Foreskin fibroblast (primary cell): Measurements from ENCODE around the genes CYP2W1 and NUDT1.

DNA sequence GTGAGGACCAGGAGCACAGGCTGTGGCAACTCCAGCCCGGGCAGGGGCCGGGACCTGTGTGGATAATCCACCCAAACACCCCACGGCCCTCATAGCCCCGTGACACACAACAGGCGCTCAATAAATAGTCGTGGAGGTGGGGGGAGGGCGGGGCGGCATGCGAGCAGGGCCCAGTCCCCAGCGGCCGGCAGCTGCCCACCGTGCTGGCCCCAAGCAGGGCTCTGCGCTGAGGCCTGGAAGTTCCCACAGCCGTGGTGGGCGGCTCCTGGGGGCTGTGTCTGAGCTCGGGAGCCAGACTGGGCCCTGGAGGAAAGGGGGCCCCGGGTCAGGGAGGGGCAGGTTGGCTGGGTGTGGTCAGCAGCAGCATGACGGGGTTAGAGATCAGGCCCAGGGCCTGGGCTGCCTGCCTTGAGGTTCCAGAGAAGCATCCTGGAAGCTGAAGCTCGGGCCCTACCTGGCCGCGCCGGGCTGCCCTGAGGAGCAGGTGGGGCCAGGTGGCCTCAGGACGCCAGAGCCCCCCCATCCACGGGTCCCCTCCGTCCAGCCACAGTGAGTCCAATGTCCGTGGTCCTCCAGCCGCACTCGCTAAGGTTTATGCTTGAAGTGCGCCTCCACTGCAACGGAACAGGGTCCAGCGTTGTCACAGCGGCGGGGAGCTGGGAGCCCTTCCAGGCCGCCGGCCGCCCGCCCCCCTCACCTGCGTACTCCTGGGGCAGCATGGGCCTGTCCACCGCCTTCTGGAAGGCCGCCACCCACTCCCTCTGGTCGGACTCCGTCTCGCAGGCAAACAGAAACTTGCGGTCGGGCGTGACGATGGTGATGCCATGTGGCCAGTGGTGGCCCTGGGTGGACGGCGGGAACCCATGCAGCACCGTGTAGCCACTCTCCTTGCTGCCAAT is 22.2 kb downstream of the GET4 start:
- RRBS = no CpG with 5 or more reads among the region's 50 CpGs

- RRBS = 36% methylated on average over 13 of the region's 30 CpGs
Measured at GRCh38 chr7:904766-905382, 28.5 kb downstream of the GET4 start.

GRCh38 chr7:907298-908216 is 31.2 kb downstream of the GET4 start:
- RRBS = 52% methylated on average over 14 of the region's 52 CpGs

DNA sequence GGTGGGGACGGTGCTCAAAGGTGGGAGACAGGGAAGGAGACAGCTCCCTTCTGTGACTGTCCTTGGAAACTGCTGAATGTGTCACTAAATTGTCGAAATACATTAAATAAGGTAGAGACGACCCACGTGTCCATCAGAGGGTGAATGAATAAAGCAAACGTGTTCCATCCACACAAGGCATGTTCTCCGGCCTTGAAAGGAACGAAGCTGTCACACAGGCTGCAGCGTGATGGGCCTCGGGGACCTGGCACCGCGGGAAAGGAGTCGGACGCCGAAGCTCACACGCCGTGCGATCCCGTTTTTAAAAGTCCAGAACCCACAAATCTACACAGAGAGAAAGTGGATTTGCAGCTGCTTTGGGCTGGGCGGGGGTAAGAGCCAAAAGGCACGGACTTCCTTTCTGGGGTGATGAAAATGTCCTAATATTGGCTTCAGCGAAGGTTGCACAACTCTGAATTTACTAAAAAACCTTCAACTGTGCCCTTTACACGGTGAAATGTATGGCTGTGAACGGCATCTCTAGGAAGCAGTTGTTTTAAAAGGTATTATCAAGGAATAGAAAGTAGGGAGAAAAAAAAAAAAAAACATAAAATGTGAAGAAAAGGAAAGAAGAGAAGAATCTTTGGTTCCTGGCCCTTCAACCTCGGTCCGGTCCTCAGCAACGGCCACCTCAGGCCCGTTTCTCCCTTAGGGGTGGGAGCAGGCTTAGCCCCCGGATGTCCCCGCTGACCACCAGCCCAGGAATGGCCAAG is 23.1 kb downstream of the ADAP1 start:
- RRBS = 78% methylated on average over 5 of the region's 29 CpGs

GRCh38 chr7:934340-935069 is 20.0 kb downstream of the ADAP1 start:
- RRBS = 56% methylated on average over 5 of the region's 29 CpGs

- RRBS = no CpG with 5 or more reads among the region's 12 CpGs
Measured at GRCh38 chr7:944945-945419, 9.5 kb downstream of the ADAP1 start.

DNA sequence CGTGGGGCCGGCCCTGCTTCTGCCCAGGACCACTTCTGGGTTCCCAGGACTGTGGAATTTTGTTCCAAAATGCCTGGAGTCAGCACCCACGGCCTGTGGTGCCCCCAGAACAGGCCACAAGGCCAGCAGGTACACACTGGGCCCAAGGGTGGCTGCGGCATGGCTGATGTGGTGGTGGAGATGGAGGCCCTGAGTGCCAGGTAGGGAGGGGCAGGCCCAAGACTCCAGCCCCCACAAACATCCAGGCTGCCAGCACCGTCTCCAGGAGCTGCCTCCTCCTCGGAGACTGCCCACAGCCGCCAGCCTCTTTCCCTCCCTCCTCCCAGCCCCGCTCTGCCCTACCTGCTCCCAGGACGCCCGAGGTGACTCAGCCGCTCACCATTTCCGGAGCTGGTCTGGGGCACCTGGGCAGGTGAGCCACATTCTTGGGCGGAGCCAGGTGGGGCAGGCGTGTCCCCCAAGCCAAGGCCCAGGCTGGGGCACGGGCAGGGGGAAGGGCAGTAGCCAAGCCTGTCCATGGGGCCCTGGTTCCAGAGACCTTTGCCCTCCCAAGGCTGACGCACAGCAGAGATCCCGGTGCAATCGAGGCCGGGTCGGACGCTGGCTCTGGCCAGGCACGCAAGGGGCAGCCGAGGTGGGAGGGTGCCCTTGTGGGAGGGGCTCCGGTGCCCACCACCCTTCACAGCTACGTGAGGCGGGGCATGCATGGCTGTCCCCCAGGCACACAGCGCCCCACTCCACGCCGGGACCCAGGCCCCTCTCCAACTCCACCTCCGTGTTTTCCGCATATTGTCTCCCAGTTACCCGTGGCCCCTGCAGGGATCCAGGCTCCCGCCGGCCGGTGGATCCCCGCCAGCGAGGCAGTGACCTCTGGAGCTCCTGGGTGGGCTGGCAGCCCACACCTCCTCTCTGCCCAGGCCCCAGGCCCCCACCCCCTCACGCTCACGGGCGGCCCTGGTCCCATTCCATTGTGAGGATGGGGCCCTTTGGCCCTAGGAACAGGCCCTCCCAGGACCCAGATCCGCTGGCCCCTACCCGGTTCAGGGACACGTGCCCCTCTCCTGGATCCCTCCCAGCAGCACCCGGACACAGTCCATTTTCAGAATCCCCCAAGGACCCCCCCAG is 8.7 kb downstream of the ADAP1 start:
- RRBS = 46% methylated on average over 17 of the region's 44 CpGs

GRCh38 chr7:983122-983674 is at the start of gene CYP2W1:
TSS of gene CYP2W1 (plus strand) at chr7:983181.
- RRBS = 35% methylated on average over 18 of the region's 34 CpGs

DNA sequence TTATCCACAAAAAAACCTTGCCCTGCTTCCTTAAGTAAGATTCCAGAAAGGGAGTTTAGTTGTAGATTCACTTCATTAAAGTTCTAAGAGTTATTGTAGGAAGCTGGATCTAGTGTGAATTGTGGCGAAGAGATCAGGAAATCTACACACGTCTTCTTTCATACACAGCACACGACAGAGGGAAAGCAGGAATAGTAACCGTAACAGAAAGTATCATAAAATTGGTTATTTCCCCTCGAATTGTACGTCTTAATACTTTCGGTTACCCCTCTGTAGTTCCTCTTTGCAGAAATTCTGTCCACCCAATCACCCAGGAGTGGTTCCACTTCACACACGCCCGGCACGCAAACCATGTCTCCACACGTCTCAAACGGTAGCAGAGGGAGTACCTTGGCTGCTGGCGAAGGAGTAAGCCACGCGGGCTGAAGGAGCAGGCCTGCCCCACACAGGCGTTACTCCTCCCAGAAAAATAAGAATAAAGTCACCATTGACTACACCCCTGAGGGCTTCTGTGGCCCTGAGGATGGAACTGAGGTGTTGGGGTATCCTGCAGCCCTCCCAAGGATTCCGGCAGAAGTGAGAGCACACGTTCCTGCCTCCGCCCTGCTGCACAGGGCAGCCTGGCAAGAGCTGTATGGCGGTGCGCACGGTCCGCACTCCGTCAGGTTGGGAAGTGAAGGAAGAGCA is 17.9 kb downstream of the GPR146 start:
- RRBS = no CpG with 5 or more reads among the region's 24 CpGs

- RRBS = 87% methylated on average over 6 of the region's 45 CpGs
Measured at GRCh38 chr7:1095511-1096375, 7.8 kb downstream of the GPER1 start.

- RRBS = 3% methylated on average over 31 of the region's 71 CpGs
Measured at GRCh38 chr7:1224093-1224815, 8.4 kb upstream of the UNCX start.

- RRBS = 91% methylated on average over 2 of the region's 9 CpGs
Measured at GRCh38 chr7:1447008-1447445, 12.2 kb downstream of the MICALL2 start.

DNA sequence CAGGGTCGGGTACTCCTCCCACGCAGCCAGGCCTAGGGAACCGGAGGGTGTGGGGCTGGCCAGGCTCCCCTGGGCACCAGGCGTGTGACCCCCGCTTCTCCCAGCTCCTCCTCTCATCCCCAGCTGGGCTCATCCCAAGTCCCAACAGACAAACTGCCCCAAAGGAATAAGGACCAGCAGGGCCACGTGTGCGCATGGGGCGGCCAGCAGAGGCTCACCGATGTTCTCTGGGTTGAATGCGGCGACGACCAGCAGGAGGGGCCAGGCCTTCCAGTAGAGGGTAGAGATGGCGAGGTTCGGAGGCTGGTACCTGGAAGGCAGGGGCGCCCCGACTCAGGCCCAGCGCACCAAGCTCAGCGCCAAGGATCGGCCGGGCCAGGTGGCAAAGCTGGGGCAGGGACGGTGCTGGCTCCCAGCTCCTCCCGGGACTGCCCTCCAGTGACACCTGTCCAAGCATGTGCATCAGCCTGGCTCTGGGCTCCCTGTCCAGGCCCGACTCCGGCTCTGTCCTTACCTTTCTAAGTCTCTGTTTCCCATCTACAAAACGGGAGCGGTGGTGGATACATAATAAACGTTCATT is 14.7 kb downstream of the INTS1 start:
- RRBS = 92% methylated on average over 7 of the region's 27 CpGs

GRCh38 chr7:1493417-1494046 is 10.7 kb downstream of the INTS1 start:
- RRBS = 97% methylated on average over 5 of the region's 36 CpGs

DNA sequence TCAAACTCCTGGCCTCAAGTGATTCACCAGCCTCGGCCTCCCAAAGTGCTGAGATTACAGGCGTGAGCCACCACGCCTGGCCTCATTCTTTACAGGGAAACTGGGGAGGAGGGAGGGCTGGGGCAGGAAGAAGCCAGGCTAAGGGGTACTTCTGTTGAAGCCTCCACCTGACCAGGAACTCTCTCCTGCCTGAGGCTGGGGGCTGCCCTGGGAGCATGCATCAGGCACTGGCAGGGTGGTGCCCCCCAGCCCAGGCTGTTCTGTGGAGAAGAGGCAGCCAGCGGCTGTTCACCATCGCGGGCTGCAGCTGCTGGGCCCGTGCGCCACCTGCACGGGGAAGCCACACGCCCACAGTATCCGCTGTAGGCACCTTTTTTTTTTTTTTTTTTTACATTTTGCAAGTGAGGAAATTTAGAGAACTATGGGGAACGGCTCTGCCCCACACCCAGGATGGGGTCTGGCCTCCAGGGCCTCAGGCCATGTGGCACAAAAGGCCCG is 8.5 kb upstream of the INTS1 start:
- RRBS = no CpG with 5 or more reads among the region's 13 CpGs

- RRBS = no CpG with 5 or more reads among the region's 14 CpGs
Measured at GRCh38 chr7:1875338-1875685, 205.2 kb downstream of the ELFN1 start.

GRCh38 chr7:2009622-2010272 is 223.0 kb downstream of the MAD1L1 start:
- RRBS = no CpG with 5 or more reads among the region's 20 CpGs

DNA sequence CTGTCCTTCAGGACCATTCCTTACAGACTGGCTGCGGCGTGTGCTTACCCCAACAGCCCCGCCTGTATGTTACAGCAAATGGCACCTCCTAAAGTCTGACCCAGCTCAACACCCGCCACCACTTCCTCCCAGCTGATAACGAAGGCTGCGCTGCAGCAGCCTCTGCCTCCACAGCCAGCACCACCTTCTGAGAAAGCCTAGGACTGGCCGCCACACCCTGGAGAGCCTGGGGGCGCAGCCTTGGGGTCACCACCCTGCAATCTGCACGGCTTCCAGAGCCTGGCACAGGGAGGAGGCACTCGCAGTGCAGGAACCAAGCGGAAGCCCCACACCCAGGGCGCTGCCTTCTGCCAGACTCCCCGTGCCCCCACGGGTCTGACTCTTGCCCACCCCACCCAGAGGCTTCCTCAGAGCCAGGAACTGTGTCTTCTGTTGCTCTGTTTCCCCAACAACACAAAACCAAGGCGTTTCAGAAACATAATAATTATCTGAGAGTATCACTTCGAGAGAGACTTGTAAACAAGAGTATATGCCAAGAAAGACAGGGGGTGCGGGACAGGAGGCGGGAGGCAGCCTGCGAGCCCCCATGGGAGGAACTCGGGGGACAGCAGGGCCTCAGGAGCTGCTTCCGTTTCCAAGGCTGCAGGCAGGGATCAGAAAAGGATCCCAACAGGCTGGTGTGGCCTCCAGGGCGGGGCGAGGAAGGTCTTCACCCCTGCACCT is 112.4 kb downstream of the MAD1L1 start:
- RRBS = no CpG with 5 or more reads among the region's 23 CpGs

- RRBS = no CpG with 5 or more reads among the region's 9 CpGs
Measured at GRCh38 chr7:2224822-2225390, 7.8 kb downstream of the MAD1L1 start.

DNA sequence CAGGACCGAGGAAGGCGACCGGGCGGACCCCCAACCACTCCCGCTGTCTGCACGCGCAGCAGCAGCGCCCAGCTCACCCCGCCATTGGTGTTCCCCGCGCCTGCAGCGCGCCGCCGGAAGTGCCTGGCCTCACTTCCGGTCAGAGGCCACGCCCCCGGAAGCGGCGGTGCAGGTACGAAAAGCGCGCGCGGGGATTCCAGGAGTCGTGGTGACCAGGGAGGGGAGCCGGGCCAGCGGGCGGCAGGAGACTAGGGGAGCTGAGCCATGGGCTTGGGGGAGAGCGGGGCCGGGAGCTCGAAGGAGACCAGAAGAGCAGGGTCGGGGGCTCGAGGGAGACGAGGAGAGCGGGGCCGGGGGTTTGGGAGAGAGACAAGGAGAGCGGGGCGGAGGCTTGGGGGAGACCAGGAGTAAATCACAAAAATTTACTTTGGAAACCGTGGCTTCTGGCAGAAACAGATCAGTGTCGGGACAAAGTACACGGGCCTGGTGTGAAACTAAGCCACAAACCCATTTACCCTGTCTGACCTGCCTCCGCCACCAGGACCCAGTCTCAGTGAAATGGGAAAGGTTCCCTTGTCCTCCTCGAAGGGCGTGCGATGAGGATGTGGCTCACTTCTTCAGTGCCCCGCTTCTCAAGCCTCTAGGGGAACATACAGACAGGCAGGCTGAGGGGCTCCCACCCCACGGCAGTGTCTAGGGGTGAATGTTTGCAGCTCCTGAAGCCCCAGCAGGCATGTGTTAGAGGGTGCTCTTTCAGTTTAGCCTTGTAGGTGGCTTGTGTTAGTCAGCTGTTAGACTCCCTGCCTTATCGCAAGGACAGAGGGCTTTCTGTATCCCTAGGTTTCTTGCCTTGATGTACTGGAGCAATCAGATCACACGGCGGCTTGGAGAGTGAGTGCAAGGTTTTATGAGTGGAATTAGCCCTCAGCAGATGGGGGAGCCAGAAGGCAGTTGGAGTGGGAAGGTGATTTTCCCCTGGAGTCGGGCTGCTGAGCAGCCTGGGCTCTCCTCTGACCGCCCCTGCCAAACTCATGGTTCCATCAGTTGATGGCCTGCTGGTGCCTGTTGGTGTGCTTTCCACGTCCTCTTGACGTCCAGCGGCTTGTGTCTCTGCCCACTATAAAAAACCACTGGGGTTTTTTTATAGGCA is at the start of gene NUDT1:
Gene NUDT1 (plus strand): TSS at position 142 of the 1,150 bp plus-strand sequence.
- RRBS = 2% methylated on average over 32 of the region's 56 CpGs